Jurkat, Clone E6-1 (cell line): ENCODE measurements around a stretch of chr4.

GRCh38 chr4:145730872-145731349, 51.0 kb downstream of the C4orf51 start:
- RRBS = no CpG with 5 or more reads among the region's 2 CpGs

GRCh38 chr4:145887201-145887572, 51.4 kb downstream of the ZNF827 start:
- RRBS = no CpG with 5 or more reads among the region's 6 CpGs

DNA sequence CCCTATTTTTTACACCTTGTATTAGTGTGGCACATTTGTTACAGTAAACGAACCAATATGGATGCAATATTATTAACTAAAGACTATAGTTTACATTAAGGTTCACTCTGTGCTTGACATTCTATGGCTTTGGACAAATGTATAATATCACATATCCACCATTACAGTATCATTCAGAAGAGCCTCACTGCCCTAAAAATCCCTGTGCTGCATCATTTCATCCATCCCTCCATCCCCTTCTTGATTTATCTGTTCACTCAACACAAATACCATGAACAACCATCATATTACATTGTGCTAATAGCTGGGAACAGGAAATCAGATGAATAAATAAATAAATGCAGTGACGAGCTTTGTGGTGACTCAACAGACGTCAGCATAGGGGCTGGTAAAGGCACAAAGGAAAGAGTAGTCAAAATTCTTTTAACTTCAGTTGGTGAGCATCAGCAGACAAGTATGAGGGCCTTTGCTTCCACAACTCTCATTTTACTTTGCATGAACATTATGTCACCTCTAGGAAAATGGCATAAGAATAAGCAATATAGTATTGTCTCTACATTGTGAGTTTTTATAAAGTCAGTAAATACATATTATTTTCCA, 65.4 kb downstream of the EDNRA start:
- RRBS = no CpG with 5 or more reads among the region's 3 CpGs

DNA sequence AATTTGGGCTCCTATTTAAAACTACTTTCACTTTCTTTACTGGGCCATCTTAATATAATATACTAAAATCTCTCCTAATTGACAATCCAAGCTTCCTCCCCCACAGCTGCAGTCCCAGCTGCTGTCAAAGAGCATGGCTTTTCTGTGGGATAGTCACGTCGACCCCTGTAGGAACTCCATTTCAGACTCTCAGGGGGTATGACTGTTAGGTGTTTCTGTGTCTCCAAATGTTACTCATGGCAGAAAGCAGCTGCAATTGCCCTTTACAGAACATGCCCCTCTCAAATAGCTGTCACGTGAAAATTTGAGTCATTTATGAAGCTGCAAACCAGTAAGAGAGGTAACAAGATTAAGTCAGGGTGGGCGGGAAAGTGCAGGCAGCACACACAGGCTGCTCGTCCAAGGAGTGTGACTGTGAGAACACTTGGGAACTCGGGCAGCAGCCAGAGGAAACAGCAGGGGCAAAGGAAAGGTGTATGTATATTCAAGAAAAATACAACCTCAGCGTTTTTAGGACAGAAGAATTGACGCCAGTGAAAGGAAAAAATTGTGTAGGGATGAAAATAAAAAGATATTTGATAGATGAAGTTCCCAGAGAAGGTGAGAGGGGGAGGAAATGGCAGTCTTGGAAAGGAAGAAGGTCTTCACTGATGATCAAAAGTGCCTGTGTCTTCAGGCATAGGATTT, 66.5 kb upstream of the TMEM184C start:
- RRBS = no CpG with 5 or more reads among the region's 8 CpGs

DNA sequence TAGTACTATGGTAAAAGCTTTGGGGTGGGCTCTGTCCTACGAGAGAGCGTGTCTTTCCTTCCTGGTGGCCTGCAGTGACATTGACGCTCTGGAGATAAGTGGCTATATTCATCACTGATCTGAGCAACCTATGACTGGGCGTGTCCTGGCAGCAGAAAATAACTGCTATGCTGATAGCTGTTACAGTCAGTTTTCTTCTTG, 44.9 kb downstream of the ARHGAP10 start:
- RRBS = no CpG with 5 or more reads among the region's 4 CpGs

DNA sequence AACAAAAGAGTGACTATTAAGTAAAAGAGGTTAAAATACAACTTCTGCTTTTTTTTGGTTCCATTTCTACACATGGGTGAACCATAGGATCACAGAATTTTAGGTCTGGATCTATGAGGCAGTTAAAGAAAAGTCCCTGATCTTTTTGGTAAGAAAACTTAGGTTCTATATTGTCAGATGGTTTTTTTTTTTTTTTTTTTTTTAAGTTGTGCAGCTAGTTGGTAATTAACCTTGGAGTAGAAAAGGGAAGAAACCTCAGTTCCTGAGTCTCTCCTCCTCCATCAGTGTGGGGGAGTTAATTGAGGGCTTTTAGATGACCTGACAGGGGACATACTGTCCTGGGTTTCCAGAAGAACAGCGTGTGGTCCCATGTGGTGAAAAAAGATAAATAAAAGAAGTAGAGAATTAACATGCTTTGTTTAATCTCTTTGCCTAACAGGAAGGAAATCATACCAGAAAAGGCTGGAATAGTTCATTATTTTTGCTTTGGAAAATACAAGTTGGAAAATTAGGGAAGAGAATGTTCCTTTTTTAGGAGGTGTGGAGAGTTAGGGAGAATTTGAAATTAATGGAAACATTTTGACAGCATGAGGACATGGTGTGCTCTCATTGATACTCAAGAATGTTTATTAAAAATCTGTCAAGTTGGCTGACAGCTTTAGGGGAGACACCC, 123.8 kb downstream of the ARHGAP10 start:
- RRBS = no CpG with 5 or more reads among the region's 1 CpG

DNA sequence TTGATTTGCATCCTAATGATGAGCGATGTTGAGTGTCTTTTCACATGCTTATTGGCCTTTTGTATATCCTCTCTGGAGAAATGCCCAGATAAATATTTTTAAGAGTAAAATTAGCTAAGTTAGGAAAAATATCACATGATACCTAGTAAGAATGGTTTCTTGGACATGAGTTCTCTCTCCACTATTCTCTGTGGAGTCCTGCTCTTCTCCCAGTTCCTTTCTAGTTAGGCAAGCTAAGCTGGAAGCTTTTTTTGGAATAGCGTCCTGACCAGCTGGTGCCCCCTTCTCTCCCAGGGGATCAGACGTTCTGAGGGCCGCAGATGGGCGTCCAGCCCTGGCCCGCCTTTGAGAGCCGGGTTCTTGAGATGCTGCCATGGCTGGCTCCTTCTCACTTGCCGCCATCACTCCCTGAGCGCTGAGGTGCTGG, 132.1 kb downstream of the ARHGAP10 start:
- RRBS = no CpG with 5 or more reads among the region's 9 CpGs

GRCh38 chr4:147909002-147909622, 177.2 kb downstream of the ARHGAP10 start:
- RRBS = no CpG with 5 or more reads among the region's 2 CpGs

DNA sequence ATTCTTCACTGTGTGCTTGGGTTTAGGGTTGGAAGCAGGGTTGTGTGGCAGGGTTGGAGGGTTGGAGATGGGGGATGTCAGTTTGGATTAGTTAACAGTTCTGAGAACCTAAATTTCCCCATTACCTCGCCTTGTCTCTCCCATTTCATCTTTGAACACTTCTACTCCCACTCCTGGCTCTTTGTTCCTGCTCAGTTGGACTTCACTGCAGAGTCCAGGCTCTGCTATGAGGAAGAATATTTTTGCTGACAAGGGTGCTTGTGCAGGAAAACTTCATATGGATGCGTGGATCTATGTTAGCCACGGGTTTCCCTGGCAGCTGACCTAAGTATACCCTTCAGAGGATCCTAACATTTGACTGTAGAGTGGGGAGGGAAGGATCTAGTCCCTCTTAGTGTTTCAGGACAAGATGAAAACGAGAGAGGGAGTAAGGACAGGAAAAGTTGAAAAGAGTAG, 238.1 kb downstream of the ARHGAP10 start:
- RRBS = no CpG with 5 or more reads among the region's 4 CpGs

GRCh38 chr4:148015312-148016096, 283.6 kb downstream of the ARHGAP10 start:
- RRBS = no CpG with 5 or more reads among the region's 9 CpGs

- RRBS = no CpG with 5 or more reads among the region's 15 CpGs
Measured at GRCh38 chr4:148060365-148061513, 328.9 kb downstream of the ARHGAP10 start.

- RRBS = no CpG with 5 or more reads among the region's 5 CpGs
Measured at GRCh38 chr4:148386741-148387477, 55.3 kb downstream of the NR3C2 start.

DNA sequence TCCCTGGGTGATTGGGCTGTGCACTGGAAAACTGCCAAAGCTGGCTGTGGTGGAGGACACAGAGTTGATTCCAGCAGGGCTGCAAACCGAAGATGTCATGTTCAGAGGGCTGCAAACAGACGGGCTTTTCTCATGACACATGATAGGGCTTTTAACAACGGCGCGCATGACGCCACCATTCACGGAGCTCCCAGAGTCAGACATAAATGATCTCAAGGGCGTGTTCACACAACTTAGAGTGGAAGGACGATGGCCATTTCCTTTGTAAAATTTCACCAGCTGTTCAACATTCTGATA, 6.1 kb downstream of the NR3C2 start:
- RRBS = no CpG with 5 or more reads among the region's 9 CpGs

- RRBS = no CpG with 5 or more reads among the region's 52 CpGs
Measured at GRCh38 chr4:148442579-148443615, 683 bp upstream of the NR3C2 start.

- RRBS = no CpG with 5 or more reads among the region's 2 CpGs
Measured at GRCh38 chr4:150671067-150671497, 89.1 kb downstream of the MAB21L2 start.

DNA sequence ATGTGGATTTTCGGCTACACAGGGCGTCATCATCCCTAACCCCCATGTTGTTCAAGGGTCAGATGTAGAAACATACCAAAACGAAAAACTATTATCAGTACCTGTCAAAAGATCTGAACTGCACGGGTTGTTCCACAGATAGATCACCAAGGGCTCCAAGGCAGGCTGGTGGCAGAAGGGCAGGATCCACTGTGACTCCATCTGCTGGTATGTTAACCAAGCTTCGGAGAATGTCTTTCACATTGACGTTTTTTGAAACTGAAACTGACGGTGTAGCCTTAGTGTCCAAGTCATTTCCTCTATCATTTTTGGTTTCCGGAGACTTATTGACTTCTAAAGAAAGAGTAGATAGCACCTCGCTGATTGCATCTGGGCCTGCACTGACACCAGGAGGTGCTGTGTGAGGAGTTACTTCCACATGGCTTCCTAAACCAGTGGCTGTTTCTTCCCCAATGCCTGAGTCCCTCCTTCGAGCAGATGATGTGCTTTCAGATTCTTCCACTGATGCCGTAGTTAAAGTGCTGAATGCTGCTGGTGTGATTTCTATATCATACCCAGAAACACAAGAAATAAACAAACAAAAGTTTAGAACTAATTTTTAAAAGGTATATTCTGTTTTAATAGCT, 186.9 kb downstream of the LRBA start:
- RRBS = no CpG with 5 or more reads among the region's 11 CpGs

- RRBS = no CpG with 5 or more reads among the region's 7 CpGs
Measured at GRCh38 chr4:151169214-151169589, 69.8 kb downstream of the RPS3A start.

DNA sequence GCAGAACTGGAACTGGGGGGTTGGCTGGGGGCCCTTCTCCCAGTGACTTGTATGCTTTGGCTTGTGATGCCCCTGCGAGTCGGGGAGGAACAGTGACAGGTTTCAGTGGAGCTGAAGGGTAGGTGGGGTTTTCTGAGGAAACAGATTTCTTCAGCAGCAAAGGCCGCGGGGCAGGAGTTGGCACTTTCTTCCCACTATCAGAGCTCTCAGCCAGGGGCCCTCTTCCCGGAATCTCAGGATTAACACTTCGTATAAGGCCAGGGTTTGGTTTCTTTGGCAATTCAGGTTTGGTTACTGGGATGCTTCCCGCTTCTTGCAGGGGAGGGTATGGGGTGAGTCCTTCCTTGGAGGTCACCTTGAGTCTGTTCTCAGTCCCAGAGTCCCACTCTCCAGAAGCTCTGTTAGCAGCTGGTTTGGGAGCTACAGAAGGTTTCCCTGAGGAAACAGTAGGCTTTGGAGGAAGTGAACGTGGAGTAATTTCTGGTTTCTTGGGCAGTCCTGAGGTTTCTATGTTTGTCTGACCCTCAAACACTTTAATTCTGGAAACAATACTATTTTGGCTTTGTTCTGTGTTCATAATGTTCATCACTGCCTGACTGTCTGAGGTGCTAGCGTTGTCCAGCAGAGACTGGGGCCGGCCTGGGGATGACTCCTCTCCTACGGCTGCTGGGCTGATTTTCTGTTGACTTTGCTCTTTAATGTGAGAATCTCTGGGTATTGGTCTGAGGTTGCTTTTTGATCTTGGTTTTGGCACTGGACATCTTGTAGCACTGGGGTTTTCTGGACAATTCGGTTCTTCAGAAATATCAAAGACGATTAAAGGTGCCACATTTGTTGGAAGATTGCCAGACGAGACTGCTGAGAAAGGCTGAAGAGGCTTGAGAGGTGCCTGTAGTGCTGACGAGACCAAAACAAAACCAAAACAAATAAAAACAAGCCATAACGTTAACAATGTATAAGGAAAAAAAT, 75.6 kb downstream of the RPS3A start:
- RRBS = no CpG with 5 or more reads among the region's 16 CpGs

DNA sequence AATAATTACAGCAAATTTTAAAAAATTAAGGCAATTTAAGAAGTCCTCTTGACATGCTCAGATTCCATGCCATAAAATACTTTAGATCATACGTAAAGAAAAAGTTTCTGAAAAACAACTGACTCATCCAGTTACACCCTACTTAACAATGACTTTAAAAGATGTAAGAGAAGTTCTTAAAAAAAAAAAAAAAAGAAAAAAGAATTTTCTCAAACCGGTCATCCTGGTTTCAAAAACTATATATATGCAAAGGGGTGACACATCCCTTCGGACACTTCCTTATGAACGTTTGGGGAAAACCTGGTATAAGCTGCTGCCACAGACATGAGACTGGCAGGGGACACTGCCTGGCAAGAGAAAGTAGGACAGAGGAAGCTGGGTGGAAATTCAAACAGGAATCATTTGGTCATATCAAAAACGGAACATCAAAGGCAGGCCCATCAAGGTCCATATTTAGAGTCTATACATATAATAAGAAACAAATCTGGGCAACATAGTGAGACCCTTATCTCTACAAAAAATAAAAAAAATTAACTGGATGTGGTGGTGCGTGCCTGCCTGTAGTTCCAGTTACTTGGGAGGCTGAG, 81.1 kb upstream of the PRSS48 start:
- RRBS = no CpG with 5 or more reads among the region's 6 CpGs

DNA sequence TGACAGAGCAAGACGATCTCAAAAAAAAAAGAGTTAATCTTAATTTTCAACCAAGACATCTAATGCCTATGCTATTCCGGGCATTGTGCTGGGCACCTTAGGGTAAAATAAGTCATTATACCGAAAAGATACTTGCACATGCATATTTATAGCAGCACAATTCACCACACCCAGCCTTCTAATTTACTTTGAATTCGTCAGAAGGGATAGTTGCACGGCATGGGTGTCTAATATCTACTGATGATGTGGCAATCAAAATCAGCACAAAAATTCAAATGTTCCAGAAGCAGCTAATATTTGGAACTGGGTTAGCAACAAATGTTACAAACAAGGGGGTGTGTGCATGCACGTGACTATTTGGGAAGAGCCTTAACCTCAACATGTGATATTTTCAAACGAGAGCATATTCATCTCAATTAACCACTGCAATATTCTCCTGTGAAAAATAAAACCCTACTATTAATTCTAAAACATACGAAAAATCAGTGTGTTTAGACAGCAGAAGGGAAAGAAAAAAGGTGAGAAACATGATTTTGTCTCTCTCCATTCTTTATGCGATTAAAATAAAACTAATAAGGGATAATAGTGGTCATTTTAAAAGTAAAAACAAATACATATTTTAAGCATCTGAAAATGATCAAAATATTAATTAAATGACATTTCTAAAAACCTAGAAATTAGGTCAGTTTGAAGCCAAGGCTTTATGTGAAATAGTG, 79.6 kb upstream of the PRSS48 start:
- RRBS = no CpG with 5 or more reads among the region's 9 CpGs